Mammary epithelial cell (primary cell): ENCODE measurements around the genes UTP6, C17orf75, MYO1D and ASIC2.

DNA sequence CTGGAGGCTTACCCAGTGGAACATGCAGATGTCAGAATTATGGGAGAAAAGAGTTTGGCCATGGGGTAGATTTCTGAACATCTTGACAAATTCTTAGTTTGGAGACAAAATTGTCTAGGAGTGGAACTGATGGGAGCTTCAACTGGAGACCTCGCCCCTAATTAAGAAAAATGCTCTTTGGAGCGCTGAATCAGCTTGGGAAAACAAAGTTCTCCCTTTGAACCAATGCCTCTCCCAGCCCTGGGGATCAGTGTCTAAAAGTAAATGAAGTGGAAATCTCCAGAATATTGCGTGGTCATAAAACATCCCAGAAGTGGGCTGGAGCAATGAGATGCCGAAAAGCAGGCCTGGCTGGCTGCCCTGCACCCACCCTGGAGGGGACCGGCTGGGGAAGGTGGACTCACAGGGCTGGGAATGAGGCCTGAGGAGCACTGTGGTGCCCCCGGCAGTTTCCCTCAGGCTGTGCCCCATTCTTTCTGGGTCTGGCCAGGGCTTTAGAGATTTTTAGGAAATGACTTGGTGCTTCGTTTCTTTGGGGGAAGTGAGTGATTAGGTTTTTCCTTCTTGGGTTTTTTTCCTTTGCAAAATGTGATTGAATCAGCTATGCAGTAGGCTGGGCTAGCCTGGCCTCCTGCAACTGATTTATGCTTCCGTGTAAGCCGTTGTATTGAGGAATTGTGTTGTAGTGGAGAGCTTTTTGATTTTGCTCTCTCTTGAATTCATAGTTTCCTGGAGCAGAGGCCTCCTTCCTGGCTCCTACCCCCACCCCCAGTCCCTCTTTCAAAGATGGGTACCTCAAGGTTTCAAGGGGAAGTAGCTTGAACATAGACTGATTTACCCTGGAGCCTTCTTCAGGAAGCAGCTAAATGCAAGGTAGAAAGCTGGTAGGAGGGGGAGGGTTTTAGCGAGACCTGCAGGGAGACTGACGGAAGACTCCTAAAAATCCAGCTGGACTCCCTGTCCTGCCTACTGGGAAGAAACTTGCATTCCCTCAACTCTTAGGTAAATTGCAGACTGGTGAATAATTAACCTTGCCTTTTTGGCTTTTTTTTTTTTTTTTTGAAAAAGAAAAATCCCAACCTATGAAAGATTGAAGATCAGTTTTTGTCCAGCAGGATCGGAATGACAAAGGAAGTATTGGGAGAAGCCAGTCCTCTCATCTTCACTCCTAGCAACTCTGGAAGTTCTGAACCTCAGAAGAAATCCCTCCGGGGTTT lies 170.2 kb downstream of the RAB11FIP4 start:
- CAGE, long polyA plus RNA, result no peak
- RRBS, result 91% methylated on average over 2 of the region's 13 CpGs

GRCh38 chr17:31901292-31902170 lies at the start of gene UTP6:
UTP6 (minus strand) TSS chr17:31901708.
- CAGE, long polyA plus RNA, result no peak
- RRBS, result 0% methylated on average over 11 of the region's 51 CpGs

DNA sequence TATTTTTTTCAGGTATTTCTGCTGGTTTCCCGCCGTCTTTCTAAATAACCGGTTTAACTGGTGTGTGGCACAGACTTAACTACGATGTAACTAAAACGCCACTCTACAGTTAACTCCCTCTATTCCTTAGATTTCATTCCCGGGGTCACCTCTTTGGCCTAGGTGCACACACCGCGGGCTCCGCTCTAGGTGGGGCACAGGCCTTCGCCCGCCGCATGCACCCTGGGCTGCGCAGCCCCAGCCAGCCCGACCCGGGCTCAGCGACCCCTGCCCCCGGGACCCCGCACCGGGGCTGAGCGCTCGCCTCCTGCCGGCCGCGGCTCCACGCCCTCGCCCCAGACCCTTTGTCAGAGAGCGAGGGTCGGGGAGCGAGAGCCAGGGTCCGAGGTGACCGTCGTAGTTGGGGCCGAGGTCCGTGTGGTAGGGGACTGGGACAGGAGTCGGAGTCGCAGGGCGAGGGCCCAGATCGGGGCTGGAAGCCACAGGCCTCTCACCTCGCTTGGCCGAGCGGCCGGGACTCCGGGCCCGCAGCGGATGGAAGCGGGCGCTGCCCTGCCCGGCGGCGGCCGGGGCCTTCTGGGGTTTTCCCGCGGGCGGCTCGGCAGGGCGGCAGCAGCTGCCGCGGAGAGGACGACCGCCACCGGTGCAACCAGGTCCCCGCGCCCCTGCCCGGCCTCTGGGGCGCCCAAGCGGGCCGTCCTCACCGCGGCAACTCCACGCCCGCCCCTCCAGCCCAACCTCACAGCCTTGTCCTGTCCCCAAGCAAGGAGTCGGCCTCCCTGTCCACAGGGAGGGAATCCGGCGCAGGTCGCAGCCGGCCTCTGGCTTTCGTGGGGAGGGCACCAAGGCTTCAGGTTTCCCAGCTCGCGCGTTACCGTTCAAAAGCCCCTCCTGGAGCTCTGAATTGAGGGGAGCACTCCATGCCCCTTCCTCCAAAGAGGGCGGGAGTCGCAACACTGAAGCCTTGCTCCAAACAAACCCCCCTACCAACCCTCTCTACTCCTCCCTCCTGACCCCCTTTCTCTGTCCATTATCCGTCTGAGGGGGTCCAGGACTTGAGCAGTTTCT lies 15.5 kb upstream of the UTP6 start:
- CAGE, long polyA plus RNA, result no peak
- RRBS, result 55% methylated on average over 13 of the region's 84 CpGs

- CAGE, long polyA plus RNA, result no peak
- RRBS, result no CpG with 5 or more reads among the region's 14 CpGs
Observed at GRCh38 chr17:32085230-32085526, 57.1 kb upstream of the RHOT1 start.

- CAGE, long polyA plus RNA, result no peak
- RRBS, result no CpG with 5 or more reads among the region's 57 CpGs
Observed at GRCh38 chr17:32341542-32342533, at the start of gene C17orf75. C17orf75 (minus strand) TSS chr17:32342173.

DNA sequence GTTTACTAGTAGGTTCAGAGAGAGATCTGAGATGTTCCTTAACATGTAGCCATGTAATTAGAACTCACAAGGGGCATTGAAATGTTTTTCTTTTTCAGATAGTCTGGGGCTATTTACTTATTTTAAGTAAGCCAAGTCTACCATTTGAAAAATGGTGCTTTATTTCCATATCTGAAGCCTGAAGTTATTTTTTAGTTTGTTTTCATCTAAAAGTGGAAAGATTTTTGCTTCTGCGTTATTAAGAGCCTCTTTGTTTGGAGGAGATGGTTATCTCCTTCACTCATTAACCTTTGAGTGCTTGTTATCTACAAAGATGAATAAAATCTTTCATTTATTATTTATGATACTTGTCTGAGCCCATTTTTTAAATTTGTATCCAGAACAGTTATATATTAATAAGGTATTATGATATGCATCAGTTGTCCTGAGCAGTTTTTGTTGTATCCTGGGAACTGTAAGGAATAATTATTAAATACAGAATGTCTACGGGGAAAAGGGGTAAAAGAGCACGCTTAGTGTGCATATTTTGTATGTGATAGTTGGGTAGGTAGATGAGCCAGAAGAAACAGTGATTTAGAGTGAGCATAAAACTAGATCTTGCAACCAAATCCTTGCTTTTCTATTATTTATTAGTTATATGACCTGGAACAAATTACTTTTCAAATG lies 31.7 kb downstream of the ZNF207 start:
- CAGE, long polyA plus RNA, result no peak
- RRBS, result no CpG with 5 or more reads among the region's 3 CpGs

DNA sequence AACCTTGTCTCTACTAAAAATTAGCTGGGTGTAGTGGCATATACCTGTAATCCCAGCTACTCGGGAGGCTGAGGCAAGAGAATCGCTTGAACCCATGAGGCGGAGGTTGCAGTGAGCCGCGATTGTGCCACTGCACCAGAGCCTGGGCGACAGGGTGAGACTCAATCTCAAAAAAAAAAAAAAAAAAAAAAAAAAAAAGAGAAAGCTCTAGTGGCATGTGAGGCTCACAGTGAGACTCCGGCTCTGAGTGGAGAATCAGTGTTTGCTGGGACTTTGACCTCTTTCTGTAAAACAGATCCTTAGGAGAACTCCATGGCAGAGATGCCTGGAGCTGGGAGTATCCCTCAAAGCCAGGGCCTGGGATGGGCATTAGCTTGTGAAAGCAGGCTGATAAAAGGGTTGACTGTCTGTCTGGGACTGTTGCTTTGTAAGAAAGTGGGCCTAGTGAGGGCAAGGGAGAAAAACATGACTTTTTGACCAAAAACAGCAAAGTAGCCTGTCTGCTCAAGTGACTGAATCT lies 46.4 kb downstream of the ZNF207 start:
- CAGE, long polyA plus RNA, result no peak
- RRBS, result no CpG with 5 or more reads among the region's 7 CpGs

GRCh38 chr17:32494213-32495194 lies 7.7 kb downstream of the CDK5R1 start:
- CAGE, long polyA plus RNA, result no peak
- RRBS, result no CpG with 5 or more reads among the region's 40 CpGs

GRCh38 chr17:32523923-32524476 lies 37.2 kb downstream of the CDK5R1 start:
- CAGE, long polyA plus RNA, result no peak
- RRBS, result no CpG with 5 or more reads among the region's 10 CpGs

- CAGE, long polyA plus RNA, result no peak
- RRBS, result no CpG with 5 or more reads among the region's 3 CpGs
Observed at GRCh38 chr17:32587745-32588329, 101.0 kb downstream of the CDK5R1 start.

GRCh38 chr17:32591227-32591859 lies 104.5 kb downstream of the CDK5R1 start:
- CAGE, long polyA plus RNA, result no peak
- RRBS, result no CpG with 5 or more reads among the region's 4 CpGs

DNA sequence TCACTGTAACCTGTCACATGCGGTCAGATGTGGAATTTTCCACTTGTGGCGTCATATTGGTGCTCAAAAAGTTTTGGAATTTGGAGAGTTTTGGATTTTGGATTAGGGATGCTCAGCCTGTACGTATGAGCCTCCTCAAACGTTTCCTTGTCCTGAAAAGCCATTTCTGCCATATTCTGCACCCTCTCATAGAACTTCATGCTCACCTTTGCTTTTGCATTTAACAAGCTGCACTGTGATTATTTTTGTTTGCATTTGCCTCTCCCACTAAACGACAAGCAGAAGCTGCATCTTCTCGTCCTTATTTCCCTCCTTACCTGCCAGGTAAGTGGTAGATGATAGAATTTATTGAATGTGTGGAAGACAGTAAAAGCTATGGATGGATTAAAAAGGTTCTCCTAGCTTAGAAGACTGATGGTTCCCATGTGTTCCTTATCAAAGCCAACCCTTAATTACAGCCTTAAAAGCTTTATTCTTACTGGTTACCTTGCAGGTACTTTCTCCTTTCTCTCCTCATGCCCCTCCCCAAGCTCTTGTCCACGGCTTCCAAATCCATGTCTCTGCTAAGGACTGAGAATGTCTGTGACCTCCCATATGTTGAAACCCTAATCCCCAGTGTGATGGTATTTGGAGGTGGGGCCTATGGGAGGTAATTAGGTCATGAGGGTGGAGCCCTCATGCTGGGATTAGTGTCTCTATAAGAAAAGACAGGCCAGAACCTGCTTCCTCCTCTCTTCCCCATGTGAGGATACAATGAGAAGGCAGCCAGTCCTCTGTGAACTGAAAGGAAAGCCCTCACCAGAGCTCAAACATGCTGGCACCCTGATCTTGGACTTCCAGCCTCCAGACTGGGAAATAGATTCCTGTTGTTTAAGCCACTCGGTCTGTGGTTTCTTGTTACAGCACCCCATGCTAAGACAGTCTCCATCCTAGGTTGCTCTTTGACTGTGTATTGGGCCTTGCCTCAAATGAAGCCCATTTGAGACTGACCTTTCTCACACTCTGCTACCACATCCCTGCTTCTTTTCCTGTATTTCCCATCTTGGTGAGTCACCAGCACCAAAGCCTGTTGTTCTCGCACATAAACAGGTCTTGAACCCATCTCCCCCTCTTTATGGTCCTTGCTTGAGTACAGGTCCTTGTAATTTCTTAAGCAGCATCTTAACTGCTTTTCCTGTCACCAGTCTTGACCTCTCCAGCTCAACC lies 134.7 kb downstream of the CDK5R1 start:
- CAGE, long polyA plus RNA, result no peak
- RRBS, result no CpG with 5 or more reads among the region's 9 CpGs

- CAGE, long polyA plus RNA, result no peak
- RRBS, result no CpG with 5 or more reads among the region's 6 CpGs
Observed at GRCh38 chr17:32684188-32684441, 192.8 kb downstream of the MYO1D start.

- CAGE, long polyA plus RNA, result no peak
- RRBS, result no CpG with 5 or more reads among the region's 1 CpG
Observed at GRCh38 chr17:32736189-32736544, 140.8 kb downstream of the MYO1D start.

DNA sequence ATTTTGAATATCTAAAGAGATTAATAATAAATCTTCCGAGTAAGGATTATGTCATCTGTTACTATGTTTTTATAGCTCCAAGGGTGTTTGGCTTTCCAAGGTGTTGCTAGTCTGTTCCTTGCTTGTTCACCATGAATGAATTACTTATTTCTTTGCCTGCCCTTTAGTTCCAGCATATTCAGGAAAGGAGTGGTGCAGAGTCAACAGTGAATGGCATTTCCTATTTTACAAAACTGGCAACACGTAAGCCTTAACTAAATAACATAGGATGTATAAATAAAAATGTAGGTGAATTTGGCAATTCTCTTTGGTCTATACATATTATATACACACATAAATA lies 70.3 kb downstream of the MYO1D start:
- CAGE, long polyA plus RNA, result no peak
- RRBS, result no CpG with 5 or more reads among the region's 2 CpGs

DNA sequence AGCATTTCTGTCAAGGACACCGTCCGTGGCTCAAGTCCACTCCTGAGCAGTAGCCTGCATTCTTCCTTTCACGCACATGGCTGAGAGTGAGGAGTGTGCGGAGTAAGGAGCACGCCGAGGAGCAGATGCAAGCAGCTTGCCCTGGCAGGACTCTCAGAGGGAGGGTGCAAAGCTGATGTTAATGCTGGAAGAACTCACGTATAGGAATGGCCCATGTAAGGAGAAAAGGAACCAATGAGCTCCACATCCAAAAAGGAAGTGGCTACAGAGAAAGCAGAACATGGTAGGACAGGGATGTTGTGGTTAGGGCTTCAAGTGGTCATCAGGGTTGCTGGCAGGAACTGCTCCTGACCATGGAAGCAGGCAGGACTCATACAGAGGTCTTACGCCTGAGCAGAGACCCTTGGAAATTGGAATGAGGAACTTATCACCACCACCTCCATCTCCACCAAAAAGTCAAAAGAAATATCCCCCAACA lies 5.2 kb downstream of the MYO1D start:
- CAGE, long polyA plus RNA, result no peak
- RRBS, result no CpG with 5 or more reads among the region's 8 CpGs

GRCh38 chr17:32876560-32877525 lies at the start of gene MYO1D:
MYO1D (minus strand) TSS chr17:32877124.
- CAGE, long polyA plus RNA, result no peak
- RRBS, result 1% methylated on average over 65 of the region's 124 CpGs

- CAGE, long polyA plus RNA, result no peak
- RRBS, result no CpG with 5 or more reads among the region's 12 CpGs
Observed at GRCh38 chr17:32912238-32913042, 15.5 kb upstream of the TMEM98 start.

- CAGE, long polyA plus RNA, result no peak
- RRBS, result 4% methylated on average over 4 of the region's 92 CpGs
Observed at GRCh38 chr17:33290873-33292052, 1.8 kb downstream of the ASIC2 start.

GRCh38 chr17:33293022-33293668 lies at the start of gene ASIC2:
ASIC2 (minus strand) TSS chr17:33293295.
- CAGE, long polyA plus RNA, result no peak
- RRBS, result 2% methylated on average over 37 of the region's 61 CpGs